Tongue (tissue), 2 donors: ENCODE measurements around a stretch of chr19.

- RAMPAGE, long total RNA, result no peak
These were observed 1.1 kb upstream of the GSK3A start for GRCh38 chr19:42243405-42243993.

GRCh38 chr19:42248450-42248892 is 6.1 kb upstream of the GSK3A start:
- RAMPAGE, long total RNA, result no peak

GRCh38 chr19:42250147-42250752 is 4.7 kb downstream of the ERF start:
- RAMPAGE, long total RNA, result no peak

DNA sequence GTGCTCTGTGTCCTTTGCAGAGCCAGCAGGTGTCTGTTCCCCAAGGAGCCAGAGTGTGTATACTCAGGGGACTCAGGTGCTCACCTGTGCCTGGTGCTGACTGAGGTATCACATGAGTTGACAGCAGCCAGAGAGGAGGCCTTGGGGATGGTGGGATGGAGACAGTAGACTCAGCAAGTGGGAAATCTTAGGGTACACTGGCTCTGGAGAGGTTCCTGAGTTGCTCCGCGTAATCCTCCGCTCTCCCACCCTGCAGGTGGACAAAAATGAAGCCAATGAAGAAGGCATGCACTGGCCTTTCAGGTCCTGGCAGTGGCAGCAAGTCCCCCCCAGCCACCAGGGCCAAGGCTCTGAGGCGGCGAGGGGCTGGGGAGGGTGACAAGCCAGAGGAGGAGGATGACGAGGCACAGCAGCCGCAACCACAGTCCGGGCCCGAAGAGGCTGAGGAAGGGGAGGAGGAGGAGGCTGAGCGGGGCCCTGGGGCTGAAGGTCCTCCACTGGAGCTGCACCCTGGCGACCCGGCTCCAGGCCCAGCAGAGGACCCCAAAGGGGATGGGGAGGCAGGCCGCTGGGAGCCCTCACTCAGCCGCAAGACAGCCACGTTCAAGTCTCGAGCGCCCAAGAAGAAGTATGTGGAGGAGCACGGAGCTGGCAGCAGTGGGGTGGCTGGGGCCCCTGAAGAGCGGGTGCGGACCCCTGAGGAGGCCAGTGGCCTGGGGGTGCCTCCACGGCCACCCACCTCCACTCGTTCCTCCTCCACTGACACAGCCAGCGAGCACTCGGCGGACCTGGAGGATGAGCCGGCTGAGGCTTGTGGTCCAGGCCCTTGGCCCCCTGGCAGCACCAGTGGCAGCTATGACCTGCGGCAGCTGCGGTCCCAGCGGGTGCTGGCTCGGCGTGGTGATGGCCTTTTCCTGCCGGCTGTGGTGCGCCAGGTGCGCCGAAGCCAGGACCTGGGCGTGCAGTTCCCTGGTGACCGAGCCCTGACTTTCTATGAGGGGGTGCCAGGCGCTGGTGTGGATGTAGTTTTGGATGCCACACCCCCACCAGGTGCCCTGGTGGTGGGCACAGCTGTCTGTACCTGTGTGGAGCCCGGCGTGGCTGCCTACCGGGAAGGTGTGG is 2.8 kb downstream of the CIC start:
- RAMPAGE, long total RNA, result no peak

DNA sequence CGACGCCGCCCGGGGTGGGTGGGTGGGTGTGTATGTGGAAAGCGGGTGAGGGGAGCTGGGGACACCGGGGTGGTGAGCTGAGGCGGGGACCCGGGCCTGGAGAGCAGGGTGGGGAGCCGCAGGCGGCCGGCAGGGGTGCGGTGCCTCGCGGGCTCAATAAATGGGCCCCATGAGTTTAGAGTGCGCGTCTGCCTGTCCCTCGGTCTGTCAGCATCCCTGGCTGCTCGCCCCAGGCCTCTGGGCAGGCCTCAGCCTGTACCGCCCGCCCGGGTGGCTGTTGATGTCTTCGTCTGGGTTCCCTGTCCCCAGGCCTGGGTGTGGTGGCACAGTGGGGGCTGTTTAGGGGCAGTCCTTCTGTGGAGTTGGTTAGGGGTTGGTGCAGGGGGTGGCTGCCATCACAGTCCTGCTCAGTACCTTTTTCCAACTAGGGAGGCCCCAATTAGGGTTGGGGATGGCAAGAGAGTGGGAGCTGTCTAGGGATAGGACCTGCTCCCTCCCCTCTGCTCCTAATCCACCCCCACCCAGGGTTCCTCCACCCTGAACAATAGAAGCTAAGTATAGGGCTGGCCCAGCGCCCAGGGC is 12.2 kb downstream of the CIC start:
- RAMPAGE, long total RNA, result no peak

DNA sequence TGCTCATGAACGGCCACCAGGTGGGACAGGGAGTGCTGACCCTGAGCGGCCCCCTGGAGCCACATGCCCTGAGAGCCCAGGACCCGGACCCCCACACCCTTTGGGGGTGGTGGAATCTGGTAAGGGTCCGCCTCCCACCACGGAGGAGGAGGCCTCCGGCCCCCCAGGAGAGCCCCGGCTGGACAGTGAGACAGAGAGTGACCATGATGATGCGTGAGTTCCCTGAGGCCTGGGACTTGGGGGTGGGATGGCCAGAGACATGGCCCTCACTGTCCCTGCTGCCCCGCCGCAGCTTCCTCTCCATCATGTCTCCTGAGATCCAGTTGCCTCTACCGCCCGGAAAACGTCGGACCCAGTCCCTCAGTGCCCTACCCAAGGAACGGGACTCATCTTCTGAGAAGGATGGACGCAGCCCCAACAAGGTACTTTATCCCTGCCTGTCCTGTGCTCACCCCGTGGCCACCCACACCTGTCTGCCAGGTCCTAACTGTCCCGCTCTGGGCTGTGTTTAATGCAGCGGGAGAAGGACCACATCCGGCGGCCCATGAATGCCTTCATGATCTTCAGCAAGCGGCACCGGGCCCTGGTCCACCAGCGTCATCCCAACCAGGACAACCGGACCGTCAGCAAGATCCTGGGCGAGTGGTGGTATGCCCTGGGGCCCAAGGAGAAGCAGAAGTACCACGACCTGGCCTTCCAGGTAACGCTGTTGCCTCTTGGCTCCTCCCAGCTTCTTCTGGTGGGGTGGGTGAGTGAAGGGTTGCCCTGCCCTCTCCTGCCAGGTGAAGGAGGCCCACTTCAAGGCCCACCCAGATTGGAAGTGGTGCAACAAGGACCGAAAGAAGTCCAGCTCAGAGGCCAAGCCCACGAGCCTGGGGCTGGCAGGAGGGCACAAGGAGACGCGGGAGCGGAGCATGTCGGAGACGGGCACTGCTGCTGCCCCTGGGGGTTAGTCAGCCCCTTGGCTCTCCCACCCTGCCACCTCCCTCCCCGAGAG is 14.6 kb upstream of the PRR19 start:
- RAMPAGE, long total RNA, result no peak

DNA sequence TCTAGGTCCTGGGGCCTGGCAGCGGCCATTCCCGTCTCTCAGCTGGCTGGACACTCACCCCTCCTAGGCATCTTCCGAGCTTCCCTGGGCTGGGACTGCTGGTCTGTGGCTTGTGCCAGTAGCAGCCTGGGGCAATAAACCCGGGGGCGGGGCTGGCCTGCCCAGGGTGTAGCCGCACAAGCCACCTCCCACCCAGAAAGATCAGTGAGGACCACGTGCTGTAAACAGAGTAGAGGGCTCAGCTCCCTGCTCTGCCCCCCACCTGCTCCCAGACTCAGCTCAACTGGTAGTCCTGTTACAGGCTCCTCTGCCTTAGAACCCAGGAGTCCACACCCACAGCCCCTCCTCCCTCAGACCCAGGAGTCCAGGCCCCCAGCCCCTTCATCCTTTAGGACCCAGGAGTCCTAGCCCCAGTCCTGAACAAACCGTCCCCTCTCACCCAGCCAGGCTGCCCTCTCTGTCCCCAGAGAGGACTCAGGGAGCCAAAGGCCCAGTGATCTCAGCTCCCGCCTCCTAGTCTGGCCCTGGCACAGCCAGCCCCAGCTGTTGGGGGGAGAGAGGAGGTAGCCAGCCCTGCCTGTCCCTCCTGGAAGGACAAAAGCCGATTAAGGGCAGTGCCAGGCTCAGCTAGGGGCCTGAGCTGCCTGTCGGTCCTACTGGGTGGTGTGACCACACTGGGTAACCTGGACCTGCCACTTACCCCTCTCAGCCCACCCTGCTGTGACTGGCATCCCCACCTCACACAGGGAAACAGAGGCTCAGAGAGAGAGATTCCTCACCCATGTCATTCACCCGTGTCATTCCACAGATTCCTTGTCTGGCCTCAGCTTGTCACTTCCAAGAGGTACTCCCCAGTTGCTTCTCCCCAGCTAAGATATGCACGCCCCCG is 14.6 kb downstream of the LIPE start:
- RAMPAGE, long total RNA, result no peak

GRCh38 chr19:42450183-42450677 is 7.5 kb upstream of the CXCL17 start:
- RAMPAGE, long total RNA, result no peak

- RAMPAGE, long total RNA, result no peak
These were observed 27.9 kb upstream of the CD177 start for GRCh38 chr19:43325567-43326002.

DNA sequence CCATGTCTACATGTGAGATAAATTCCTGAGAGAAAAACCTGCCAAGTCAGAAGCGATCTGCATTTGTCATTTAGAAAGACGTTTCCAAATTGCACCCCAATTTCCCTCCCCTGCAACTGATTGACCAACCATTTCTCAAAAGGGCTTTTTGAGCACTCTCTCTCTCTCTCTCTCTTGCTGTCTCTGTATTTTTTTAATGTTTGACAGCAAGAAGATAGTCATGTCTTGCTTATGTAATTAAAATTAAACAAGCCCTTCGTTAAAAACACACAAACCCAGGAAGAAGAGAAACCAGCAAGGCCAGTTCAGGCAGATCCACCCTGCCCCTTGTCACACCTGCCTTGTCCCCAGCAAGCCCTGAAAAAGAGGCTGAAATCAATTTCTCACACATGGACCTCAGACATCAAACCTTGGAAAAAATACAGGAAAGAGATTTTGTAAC is 9.8 kb downstream of the LYPD3 start:
- RAMPAGE, long total RNA, result no peak

DNA sequence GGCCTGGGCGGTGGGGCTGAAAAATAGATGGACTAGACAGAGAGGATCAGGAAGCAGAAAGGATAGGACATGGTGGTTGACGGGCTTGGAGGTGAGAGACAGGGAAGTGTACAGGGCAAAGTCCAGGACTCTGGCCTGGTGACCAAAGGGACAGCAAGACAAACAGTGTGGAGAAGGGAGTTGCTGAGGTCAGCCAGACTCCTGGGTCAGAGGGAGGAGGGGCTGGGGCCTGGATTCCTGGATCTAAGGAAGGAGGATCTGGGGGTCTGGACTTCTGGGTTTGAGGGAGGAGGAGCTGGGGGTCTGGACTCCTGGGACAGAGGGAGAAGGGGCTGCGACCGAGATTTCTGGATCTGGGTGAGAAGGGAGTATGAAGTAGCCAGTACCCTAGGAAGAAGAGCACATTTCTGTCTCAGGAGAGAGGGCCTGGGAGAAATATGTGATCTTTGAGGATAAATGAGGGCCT is 5.4 kb downstream of the PHLDB3 start:
- RAMPAGE, long total RNA, result no peak

GRCh38 chr19:43502037-43502419 is 2.5 kb downstream of the PHLDB3 start:
- RAMPAGE, long total RNA, result no peak

DNA sequence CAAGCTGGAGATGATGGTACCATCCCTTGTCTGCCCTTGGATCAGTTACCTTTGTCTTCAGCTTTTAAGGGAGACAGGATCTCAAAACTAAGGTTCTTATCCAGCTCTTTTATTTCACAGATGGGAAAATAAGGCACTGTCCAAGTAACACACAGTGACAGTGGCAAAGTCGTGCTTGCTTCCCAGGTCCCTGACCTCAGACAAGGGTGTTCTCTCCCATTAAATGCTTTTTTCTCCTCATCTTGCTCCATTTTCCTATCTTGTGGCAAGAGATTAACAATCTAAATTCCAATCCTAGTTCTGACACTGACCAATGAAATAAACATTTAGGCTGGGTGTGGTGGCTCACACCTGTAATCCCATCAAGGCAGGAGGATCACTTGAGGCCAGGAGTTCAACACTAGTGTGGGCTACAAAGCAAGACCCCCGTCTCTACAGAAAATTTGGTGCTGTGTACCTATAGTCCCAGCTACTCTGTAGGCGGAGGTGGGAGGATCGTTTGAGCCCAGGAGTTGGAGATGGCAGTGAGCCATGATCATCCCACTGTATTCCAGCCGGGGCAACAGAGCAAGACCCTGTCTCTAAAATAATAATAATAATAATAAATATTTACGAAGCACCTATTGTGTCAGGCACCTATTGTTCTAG is 6.8 kb downstream of the IRGQ start:
- RAMPAGE, long total RNA, result no peak

- RAMPAGE, long total RNA, result no peak
These were observed 334 bp upstream of the ZNF428 start for GRCh38 chr19:43619767-43620159.

- RAMPAGE, long total RNA, result no peak
These were observed 7.5 kb upstream of the CADM4 start for GRCh38 chr19:43647149-43647573.

GRCh38 chr19:43744977-43745500 is 9.7 kb downstream of the SMG9 start:
- RAMPAGE, long total RNA, result no peak

DNA sequence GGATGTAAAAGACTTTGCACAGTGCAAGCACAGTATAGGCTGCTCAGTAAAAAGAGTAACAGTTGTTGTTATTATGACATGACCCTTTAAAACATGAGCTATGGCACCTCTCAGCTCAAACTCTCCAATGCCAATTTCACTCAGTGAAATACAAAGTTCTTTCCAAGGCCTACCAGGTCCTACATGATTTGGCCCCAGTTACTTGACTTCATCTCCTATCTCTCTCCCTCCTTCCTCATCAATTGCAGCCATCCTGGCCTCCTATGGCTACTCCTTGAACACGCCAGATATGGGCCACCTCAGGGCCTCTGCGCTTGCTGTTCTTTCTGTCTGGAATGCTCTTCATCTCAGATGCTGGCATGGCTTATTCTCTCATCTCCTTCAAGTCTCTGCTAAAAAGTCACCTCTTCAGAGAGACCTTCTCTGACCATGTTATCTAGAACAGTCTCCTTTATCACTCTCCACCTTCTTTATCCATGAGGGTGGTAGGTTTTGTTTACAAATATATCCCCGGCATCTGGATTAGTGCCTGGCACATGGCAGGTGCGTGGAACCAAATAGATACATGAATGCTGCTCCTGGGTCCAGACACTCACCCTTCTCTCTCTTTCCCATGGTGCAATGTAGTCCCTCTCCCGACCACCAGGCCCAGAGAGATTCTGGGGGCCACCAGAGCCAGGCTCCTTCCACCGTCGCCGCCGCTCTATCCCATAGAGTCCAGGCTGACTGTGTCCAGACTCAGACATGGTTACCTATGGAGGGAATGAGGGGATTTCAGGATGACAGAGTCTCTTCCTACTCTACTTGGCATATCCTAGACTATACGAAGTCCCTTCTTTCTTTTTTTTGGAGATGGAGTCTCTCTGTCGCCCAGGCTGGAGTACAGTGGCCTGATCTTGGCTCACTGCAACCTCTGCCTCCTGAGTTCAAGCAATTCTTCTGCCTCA is 4.5 kb downstream of the SMG9 start:
- RAMPAGE, long total RNA, result no peak

GRCh38 chr19:43764680-43765890 is 10.3 kb upstream of the SMG9 start:
- RAMPAGE, long total RNA, result no peak

GRCh38 chr19:44065928-44067120 is 5.6 kb upstream of the ZNF284 start:
- RAMPAGE, long total RNA, result no peak

GRCh38 chr19:44157224-44157999 is 7.5 kb upstream of the ZNF226 start:
- RAMPAGE, long total RNA, result no peak